Hair follicular keratinocyte (primary cell): ENCODE measurements around a stretch of chr13.

DNA sequence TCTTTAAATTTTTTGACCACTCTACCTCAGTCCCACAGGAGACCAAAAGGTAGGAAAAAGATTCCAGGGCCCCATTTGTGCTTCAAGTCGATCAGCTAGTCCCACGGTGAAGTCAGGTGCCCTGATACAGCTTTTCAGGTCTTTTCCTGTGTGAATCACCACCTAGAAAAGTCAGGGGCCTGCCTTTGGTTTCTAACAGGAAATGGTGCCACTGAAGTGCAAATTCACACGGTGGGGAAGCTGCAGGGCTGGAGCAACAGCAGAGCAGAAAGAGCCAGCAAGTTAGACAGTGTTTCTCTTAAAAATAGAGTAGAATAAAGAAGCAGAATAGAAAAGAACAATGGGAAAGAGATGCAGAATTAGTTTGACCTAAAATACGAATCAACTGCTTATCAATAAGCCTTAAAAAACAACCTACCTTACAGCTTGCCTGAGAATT lies 968.0 kb downstream of the KLF5 start:
- RAMPAGE, long total RNA: no peak

- RAMPAGE, long total RNA: no peak
Measured at GRCh38 chr13:74069920-74070386, 1011.1 kb downstream of the KLF5 start.

- RAMPAGE, long total RNA: no peak
Measured at GRCh38 chr13:74132656-74132972, 1073.8 kb downstream of the KLF5 start.

DNA sequence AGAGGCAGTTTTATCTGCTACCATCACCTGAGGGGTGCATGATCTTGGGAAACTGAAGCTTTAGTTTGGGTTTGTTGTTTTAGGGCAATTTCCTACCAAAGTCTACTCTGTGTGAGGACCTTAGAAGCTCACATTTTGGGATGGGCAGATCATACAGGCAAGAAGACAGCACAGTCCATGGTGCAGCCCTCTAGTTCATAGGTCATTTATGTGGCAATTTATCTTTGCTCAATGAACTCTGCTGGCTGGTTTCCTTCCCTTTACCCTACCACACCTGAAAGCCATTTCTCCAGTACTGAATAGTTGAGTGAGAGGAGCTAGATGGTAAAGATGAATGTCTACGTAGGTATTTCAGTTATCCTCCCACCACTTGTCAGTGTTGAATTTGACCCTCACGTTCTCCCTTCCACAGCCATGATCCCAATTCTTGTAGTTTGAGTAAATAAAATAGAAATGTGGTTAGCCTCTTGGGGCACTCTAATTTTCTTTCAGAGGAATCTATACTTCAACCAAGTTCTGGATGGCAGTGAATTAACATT lies 1163.0 kb downstream of the KLF5 start:
- RAMPAGE, long total RNA: no peak

DNA sequence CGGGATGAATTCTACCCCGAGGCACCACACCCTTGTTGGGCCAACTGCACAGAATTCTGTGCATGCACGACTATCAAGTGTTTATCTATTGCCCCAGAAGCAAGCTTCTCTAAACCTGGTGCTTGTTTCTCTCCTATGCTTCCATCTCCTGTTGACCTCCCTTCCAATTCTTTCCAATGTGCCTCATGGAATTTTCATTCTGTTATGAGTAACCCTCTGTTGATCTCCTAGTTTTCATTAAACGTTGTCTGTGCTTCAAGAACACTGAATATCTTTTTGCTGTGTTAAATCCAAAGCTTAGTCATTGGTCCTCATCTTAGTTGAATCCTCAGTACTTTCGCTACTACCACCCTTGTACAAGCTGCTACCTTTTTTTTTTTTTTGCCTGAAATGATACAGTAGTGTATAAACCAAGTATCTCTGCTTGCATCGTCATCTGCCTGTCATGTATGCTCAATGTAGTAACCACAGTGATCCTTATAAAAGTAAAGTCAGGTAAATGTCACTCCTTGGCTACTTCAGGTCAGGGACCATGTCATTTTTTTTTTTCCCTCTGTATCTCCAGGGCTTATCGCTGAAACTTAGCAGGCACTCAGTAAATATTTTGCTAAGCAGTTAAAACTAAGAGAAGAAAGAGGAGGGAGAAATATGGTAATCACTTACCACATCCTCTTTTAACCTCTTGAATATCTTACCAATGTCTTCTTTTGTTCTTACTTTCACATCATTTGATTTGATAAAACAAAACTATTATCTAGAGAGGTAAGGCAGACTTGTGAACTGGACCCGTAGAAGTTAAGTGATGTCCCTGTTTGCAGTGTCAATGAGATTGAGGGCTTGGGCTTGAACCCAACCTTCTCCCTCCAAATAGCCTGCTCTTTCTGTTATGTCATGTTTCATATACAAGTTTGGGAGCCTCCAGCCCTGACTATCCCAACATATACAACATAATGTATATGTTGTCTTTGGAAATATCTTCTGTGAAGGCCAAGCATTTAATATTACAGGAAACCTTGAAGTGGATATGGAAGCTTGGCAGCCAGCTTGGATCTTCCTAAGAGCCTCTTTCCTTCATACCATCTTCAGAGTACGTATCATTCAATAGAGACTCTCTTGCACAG lies 1172.2 kb downstream of the KLF5 start:
- RAMPAGE, long total RNA: no peak

GRCh38 chr13:75299362-75299794 lies 182.6 kb downstream of the TBC1D4 start:
- RAMPAGE, long total RNA: no peak

GRCh38 chr13:75446202-75446619 lies 35.8 kb downstream of the TBC1D4 start:
- RAMPAGE, long total RNA: no peak

DNA sequence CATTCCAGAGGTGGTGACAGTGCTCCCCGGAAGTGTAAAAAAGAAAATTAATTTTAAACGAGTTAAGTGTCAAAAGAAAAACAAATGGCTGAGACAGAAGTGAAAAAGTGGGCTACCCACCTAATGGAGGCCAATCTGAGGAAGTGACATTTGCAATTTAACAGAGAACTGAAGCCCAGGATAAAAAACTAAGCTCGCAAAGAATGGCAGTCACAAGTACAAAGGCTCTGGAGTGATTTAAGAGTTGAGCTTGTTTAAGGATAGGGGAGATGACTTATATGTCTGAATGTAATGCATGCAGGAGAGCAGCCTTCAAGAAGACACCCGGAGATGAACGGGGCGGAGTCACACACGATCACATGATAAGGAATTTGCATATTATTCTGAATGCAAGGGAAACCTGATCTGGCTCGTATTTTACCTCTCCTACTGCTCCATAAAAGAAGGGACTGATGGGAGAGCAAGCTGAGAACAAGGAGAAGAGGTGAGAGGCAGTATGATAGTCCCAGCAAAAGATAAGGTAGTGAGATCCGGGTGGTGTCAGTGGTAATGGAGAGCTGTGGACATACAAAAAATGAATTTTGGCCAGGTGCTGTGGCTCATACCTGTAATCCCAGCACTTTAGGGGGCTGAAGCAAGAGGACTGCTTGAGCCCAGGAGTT lies 12.9 kb downstream of the TBC1D4 start:
- RAMPAGE, long total RNA: no peak

GRCh38 chr13:75537992-75538598 lies 454 bp upstream of the COMMD6 start:
- RAMPAGE, long total RNA: no peak

- RAMPAGE, long total RNA: no peak
Measured at GRCh38 chr13:75763512-75763889, 127.4 kb downstream of the LMO7 start.

DNA sequence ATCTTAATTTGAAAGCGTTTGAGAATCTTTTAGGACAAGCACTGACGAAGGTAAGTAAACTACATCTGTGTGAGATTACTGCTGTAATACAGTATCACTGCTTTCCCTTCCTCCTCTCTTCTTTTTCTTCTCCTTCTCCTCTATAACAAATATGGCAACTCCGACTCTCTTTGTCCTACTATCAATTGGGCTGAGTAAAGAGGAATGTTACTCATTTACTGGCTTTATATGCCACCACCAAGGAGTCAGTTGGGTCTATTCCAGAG lies 160.5 kb downstream of the LMO7 start:
- RAMPAGE, long total RNA: no peak

- RAMPAGE, long total RNA: no peak
Measured at GRCh38 chr13:75837906-75838264, 201.8 kb downstream of the LMO7 start.

DNA sequence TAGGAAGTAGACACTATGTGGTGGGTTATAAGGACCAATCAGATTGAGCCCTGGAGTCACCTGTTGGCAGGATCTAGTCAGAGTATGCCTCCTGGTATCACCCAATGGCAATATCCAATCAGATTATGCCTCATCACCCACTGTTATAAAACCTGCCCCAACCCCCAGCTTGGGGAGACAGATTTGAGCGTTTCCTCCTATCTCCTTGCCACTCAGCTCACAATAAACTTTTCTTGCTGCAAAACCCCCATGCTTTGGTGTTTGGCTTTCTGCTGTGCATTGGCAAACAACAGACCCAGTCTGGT lies 564.2 kb downstream of the LMO7 start:
- RAMPAGE, long total RNA: no peak

GRCh38 chr13:76824155-76824492 lies 62.1 kb downstream of the KCTD12 start:
- RAMPAGE, long total RNA: no peak

GRCh38 chr13:76825852-76826085 lies 60.4 kb downstream of the KCTD12 start:
- RAMPAGE, long total RNA: no peak

DNA sequence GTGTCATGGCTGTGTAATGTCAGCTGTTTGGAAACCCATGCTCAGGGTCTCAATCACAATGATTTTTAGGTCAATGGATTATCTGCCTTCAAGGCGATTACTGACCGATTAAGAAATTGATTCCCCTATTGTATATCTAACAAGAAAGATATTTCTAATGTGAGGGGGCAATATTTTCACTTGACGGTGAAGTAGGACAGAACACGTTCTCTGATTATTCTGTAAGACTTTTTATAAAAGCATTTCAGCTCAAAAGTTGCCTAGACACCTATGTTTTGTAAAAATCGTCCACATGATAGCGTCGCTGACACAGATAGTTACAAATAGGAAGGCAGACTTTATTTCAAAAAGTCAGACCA lies 20.6 kb downstream of the KCTD12 start:
- RAMPAGE, long total RNA: no peak

DNA sequence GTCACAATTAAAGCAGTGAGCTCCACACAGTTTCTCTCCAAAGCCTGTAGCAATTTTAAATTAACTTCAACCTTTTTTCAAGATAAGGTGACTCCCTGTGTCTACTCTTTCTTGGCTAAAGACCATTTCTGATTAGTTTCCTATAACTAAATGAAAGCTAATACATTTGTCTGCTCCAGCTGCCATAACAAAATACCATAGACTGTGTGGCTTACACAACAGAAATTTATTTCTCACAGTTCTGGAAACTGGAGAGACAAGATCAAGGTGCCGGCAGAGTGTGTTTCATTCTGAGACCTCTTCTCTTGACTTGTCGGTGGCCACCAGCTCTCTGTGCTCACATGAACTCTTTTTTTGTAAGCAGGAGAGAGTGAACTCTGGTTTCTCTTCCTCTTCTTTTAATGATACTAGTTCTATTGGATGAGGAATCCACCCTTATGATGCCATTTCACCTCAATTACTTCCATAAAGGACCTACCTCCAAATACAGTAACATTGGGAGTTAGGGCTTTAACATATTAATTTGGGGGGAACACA lies 11.8 kb downstream of the KCTD12 start:
- RAMPAGE, long total RNA: no peak

- RAMPAGE, long total RNA: no peak
Measured at GRCh38 chr13:77006551-77006936, 14.7 kb downstream of the CLN5 start.

GRCh38 chr13:77288119-77288693 lies 38.7 kb downstream of the MYCBP2 start:
- RAMPAGE, long total RNA: no peak

GRCh38 chr13:78660026-78660986 lies 1.4 kb upstream of the OBI1 start:
- RAMPAGE, long total RNA: no peak